GM12878 (cell line): ENCODE data around the gene L3MBTL1.

DNA sequence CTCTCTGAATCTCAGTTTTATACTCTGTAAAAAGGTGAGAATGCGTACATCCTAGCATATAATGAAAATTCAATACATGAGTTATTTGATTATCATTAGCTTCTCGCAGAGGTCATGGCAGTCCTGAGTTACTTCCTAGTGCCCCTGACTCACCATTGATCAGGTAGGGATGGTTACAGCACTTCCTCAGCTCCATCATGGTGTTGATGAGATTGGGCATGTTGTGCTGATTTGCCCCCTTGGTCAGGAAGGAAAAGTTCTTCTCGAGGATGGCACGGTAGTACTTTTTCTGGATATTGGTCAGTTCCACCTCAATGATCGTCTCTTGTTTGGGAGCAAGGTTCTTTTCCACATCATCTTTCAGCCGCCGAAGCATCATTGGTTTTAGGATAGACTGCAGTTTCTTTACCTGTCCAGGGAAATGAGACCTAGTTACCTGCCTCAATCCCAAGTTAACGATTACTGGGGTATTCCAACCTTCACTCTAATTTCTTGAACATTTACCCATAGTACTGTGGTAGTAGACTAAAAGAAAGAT, 117.7 kb upstream of the EMILIN3 start:
- RAMPAGE, long total RNA, result no peak
- RRBS, 2 experiments, result no CpG with 5 or more reads among the region's 8 CpGs
CAGE:
- cytosol, long polyA minus RNA, result no peak
- cytosol, long polyA plus RNA, result no peak
- long polyA plus RNA, result no peak
- nucleolus, long total RNA, result no peak
- nucleus, long polyA plus RNA, result no peak
- nucleus, long total RNA, result no peak

DNA sequence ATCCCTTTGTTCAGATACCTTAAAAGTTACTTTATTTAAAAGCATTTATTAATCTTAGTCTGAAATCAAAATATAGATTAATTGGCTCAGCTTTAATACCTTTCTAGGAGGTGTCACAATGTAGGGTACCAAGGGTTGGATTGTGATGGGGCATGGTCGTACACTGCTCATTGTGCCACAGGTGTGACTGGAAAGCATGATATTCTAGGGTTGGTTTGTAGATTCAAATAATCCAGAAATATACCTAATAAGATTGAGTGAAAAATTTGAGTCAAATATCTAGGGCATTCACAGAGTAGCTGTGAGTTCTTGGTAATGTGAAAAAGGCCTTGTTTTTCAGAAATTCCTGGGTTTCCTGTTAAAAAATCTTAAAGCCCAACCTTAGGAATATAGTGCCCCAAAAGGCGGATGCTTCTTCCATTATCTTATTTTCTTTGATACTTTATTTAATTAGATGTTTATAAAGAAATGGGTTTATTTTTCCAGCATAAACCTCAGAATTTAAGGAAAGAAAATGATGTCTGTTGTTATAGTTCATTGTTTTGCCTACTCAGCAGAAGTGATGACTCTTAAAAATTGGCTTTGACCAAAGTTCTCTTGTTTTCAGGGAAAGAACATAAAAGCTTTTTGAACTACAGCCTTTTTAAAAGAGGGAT, 4.8 kb downstream of the SRSF6 start:
- RAMPAGE, long total RNA, result no peak
- RRBS, 2 experiments, result no CpG with 5 or more reads among the region's 2 CpGs
CAGE:
- cytosol, long polyA minus RNA, result no peak
- cytosol, long polyA plus RNA, result no peak
- long polyA plus RNA, result no peak
- nucleolus, long total RNA, result no peak
- nucleus, long polyA plus RNA, result no peak
- nucleus, long total RNA, result no peak

- RAMPAGE, long total RNA, result no peak
- RRBS, 2 experiments, result 2 to 9% methylated on average over 22 to 30 of the region's 64 CpGs
CAGE:
- cytosol, long polyA minus RNA, result no peak
- cytosol, long polyA plus RNA, result no peak
- long polyA plus RNA, result no peak
- nucleolus, long total RNA, result no peak
- nucleus, long polyA plus RNA, result no peak
- nucleus, long total RNA, result no peak
Observed at GRCh38 chr20:43507543-43508089, at the start of gene L3MBTL1. Gene L3MBTL1 (plus strand): TSS chr20:43507697.

GRCh38 chr20:43584345-43585458, 6.0 kb upstream of the IFT52 start:
- RAMPAGE, long total RNA, result no peak
- RRBS, 2 experiments, result no CpG with 5 or more reads among the region's 10 CpGs
CAGE:
- cytosol, long polyA minus RNA, result no peak
- cytosol, long polyA plus RNA, result no peak
- long polyA plus RNA, result no peak
- nucleolus, long total RNA, result no peak
- nucleus, long polyA plus RNA, result no peak
- nucleus, long total RNA, result no peak

DNA sequence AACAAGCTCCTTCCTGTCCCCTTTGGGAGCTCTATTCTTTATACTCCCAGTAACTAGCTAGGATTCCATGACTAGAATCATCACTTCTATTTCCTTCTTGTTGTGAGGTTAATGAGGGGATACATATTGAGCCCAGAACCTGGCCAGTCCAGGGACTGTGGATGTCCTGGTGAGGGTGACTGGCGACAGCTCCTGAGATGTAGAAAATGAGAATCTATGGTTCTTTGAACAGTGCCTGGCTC, 21.9 kb upstream of the TOX2 start:
- RAMPAGE, long total RNA, result no peak
- RRBS, 2 experiments, result no CpG with 5 or more reads among the region's 1 CpG
CAGE:
- cytosol, long polyA minus RNA, result no peak
- cytosol, long polyA plus RNA, result no peak
- long polyA plus RNA, result no peak
- nucleolus, long total RNA, result no peak
- nucleus, long polyA plus RNA, result no peak
- nucleus, long total RNA, result no peak

DNA sequence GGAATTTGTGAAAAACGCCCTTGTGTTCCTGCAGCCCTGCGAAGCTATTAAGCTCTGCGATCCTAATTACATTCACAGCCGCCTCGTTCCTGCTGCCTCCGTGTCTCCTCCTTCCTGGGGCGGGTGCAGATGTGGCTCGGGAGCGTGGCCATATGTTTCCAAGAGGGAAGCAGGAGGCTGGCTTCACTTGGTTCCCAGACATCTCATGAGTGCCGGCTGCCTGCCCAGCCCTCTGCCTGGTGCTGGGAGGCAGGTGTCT, 124.1 kb downstream of the TOX2 start:
- RAMPAGE, long total RNA, result no peak
- RRBS, 2 experiments, result 44 to 58% methylated on average over 1 of the region's 10 CpGs
CAGE:
- cytosol, long polyA minus RNA, result no peak
- cytosol, long polyA plus RNA, result no peak
- long polyA plus RNA, result no peak
- nucleolus, long total RNA, result no peak
- nucleus, long polyA plus RNA, result no peak
- nucleus, long total RNA, result no peak

DNA sequence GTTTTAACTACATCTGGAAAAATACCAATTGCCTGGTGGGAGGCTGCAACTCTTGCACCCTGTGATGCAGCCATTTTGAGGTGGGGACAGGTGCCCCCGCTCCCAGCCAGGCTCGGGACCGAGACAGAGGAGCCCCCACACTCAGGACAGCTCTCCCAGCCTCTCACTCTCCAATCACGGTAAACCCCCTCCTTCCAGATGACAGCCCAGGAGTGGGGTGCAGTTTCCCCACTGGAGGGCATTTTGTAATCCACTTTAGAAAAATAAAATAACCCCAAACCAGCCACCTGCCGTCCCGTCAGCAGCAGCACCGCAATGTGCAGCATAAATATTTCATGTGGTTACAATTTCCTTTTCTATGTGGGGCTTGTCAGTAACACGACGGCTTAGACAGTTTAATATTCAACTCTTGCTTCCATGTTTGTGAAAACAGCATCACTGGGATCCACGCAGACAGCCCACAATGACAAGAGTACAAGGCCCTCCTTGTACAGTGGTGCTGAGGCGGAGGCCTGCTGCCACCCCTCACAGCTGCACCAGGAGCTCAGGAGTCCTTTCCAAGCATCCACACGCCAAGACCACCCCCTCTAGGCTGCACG, 116.8 kb downstream of the JPH2 start:
- RAMPAGE, long total RNA, result no peak
- RRBS, 2 experiments, result no CpG with 5 or more reads among the region's 13 CpGs
CAGE:
- cytosol, long polyA minus RNA, result no peak
- cytosol, long polyA plus RNA, result no peak
- long polyA plus RNA, result no peak
- nucleolus, long total RNA, result no peak
- nucleus, long polyA plus RNA, result no peak
- nucleus, long total RNA, result no peak

DNA sequence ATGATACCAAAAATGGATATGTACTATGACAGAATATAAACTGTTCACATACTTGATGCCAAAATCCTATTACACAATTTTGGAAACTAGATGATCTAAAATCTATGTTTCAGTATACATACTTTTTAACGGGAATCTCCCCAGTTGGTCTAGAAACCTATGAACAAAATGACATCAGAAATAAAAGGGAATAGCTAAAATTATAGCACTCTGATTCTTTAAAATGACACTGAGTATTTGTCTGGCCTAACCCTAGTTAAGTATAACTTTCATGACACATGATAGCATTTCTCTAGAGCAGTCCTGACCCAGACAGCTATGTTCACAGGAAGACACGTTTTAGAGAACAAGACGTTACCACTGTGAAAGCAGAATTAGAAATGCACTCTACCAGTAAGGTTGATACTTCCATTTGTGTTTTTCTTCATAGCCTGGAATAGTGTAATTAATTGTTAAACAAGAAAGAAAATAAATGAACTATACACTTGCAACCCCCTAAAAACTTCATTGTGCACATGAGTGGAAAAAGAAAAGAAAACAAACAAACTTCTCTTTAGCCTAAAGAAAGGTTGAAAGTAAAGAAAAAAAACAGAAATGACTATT, 3.3 kb downstream of the OSER1 start:
- RAMPAGE, long total RNA, result no peak
- RRBS, 2 experiments, result no CpG with 5 or more reads among the region's 3 CpGs
CAGE:
- cytosol, long polyA minus RNA, result no peak
- cytosol, long polyA plus RNA, result no peak
- long polyA plus RNA, result no peak
- nucleolus, long total RNA, result no peak
- nucleus, long polyA plus RNA, result no peak
- nucleus, long total RNA, result no peak

DNA sequence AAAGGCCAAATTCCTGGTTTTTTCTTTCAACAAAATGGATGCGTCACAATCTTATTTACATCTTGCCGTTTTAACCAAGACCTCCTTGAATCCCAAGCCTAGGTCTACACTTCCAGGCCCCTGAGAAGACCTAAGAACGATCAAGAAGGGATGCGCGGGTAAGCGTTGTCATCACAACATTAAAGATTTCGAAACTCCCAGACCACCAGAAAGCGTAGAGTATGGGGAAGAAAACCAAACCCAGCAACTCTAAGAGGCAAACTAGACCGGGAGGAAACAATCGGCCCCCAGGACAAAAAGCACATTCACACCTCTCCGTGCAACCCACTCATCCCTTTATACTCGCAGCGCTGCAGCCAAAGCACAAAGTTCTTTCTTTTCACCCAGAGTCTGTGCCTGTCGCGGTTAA, 866 bp downstream of the OSER1 start:
- RAMPAGE, long total RNA, result no peak
- RRBS, 2 experiments, result no CpG with 5 or more reads among the region's 15 CpGs
CAGE:
- cytosol, long polyA minus RNA, result no peak
- cytosol, long polyA plus RNA, result no peak
- long polyA plus RNA, result no peak
- nucleolus, long total RNA, result no peak
- nucleus, long polyA plus RNA, result no peak
- nucleus, long total RNA, result no peak

GRCh38 chr20:44211205-44211388, 526 bp upstream of the OSER1 start:
- RAMPAGE, long total RNA, result no peak
- RRBS, 2 experiments, result 3% methylated on average over 4 to 5 of the region's 8 CpGs
CAGE:
- cytosol, long polyA minus RNA, result no peak
- cytosol, long polyA plus RNA, result no peak
- long polyA plus RNA, result no peak
- nucleolus, long total RNA, result no peak
- nucleus, long polyA plus RNA, result no peak
- nucleus, long total RNA, result no peak

DNA sequence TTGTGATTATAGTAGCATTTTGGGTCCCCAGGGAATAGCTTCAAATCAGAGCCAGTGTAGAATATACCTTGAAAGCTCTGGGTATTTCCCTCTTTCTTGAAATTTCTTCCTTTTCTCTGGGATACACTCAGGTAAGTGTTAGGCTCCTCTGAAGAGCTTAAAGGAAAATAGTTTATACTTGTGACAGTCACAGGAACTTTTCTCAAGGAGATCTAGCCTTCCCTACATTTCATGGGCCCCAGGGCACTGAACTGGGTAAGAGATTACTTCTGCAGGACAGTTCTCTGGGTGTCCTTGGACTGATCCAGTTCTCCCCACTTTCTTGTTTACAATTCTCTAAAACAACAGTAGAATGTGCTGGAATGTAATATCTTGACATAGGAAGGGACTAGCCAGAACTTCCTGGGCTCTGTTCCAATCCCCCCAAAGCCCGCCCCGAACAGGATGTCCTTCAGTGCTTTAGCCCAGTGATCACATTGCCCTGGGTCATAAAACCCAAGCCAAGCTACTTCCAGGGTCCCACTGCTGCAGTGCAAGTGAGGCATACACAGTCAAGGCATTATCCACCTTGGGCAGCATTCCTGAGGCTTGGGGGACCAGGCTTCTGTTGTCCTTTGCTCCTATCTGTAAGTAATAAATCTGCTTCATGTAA, 23.8 kb downstream of the FITM2 start:
- RAMPAGE, long total RNA, result no peak
- RRBS, 2 experiments, result no CpG with 5 or more reads among the region's 2 CpGs
CAGE:
- cytosol, long polyA minus RNA, result no peak
- cytosol, long polyA plus RNA, result no peak
- long polyA plus RNA, result no peak
- nucleolus, long total RNA, result no peak
- nucleus, long polyA plus RNA, result no peak
- nucleus, long total RNA, result no peak

DNA sequence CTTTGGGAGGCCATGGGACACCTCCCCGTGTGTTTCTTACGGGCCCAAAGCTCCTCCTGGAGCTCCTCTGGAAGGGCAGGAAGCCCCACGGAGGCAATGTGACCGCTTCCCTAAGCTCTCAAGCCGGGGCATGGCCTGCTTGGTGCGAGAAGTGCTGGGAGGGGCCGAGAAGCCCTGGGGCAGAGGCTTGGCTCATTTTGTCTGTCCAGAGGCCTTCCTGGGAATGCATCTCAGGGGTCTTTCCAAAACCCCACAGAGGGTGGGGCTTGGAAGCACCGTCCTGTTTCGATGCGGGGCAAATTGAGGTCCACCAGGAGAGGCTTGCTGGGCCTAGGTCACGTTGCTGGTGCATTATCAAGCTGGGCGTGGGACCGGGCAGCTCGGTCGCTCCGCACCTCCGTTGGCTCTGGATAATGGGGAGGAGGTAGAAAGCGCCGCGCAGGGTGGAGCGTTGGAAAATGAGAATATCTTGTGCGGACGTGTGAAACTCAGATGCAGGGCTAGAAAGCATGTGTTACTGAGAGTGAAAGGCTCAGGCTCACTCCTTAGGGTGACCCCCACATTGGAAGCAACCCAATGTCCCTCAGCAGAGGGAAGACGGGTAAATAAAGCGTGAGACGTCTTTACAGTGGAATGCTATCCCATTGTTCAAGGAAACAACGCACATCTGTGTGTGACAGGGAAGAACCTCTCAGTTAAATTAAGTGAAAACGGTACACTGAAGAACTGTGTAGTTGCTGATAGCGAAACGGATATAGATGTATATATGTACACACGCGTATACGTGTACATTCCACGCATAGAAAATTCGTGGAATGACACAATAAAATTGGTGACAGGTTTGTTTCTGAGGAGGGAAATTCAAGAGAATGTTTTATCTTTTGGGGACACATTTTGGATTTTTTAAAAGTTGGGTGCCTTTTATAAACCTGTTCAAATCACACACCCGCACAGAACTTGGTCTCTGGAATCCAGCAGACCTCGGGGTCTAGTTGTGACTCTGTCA, 704 bp downstream of the HNF4A start:
- RAMPAGE, long total RNA, result no peak
- RRBS, 2 experiments, result no CpG with 5 or more reads among the region's 37 CpGs
CAGE:
- cytosol, long polyA minus RNA, result no peak
- cytosol, long polyA plus RNA, result no peak
- long polyA plus RNA, result no peak
- nucleolus, long total RNA, result no peak
- nucleus, long polyA plus RNA, result no peak
- nucleus, long total RNA, result no peak

- RAMPAGE, long total RNA, result no peak
- RRBS, 2 experiments, result 50 to 56% methylated on average over 6 to 9 of the region's 30 CpGs
CAGE:
- cytosol, long polyA minus RNA, result no peak
- cytosol, long polyA plus RNA, result no peak
- long polyA plus RNA, result no peak
- nucleolus, long total RNA, result no peak
- nucleus, long polyA plus RNA, result no peak
- nucleus, long total RNA, result no peak
Observed at GRCh38 chr20:44410830-44411797, 55.6 kb downstream of the HNF4A start.

GRCh38 chr20:44421685-44422726, 53.7 kb upstream of the TTPAL start:
- RAMPAGE, long total RNA, result no peak
- RRBS, 2 experiments, result no CpG with 5 or more reads among the region's 6 CpGs
CAGE:
- cytosol, long polyA minus RNA, result no peak
- cytosol, long polyA plus RNA, result no peak
- long polyA plus RNA, result no peak
- nucleolus, long total RNA, result no peak
- nucleus, long polyA plus RNA, result no peak
- nucleus, long total RNA, result no peak

- RAMPAGE, long total RNA, result no peak
- RRBS, 2 experiments, result no CpG with 5 or more reads among the region's 13 CpGs
CAGE:
- cytosol, long polyA minus RNA, result no peak
- cytosol, long polyA plus RNA, result no peak
- long polyA plus RNA, result no peak
- nucleolus, long total RNA, result no peak
- nucleus, long polyA plus RNA, result no peak
- nucleus, long total RNA, result no peak
Observed at GRCh38 chr20:44424180-44424819, 51.4 kb upstream of the TTPAL start.

- RAMPAGE, long total RNA, result no peak
- RRBS, 2 experiments, result no CpG with 5 or more reads among the region's 10 CpGs
CAGE:
- cytosol, long polyA minus RNA, result no peak
- cytosol, long polyA plus RNA, result no peak
- long polyA plus RNA, result no peak
- nucleolus, long total RNA, result no peak
- nucleus, long polyA plus RNA, result no peak
- nucleus, long total RNA, result no peak
Observed at GRCh38 chr20:44429600-44430111, 46.0 kb upstream of the TTPAL start.

DNA sequence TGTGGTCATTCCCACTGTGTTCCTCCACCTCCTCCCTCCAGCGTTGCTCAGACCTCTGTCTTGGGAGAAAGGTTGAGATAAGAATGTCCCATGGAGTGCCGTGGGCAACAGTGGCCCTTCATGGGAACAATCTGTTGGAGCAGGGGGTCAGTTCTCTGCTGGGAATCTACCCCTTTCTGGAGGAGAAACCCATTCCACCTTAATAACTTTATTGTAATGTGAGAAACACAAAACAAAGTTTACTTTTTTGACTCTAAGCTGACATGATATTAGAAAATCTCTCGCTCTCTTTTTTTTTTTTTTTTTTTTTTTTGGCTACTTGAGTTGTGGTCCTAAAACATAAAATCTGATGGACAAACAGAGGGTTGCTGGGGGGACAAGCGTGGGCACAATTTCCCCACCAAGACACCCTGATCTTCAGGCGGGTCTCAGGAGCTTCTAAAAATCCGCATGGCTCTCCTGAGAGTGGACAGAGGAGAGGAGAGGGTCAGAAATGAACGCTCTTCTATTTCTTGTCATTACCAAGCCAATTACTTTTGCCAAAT, 43.5 kb upstream of the TTPAL start:
- RAMPAGE, long total RNA, result no peak
- RRBS, 2 experiments, result no CpG with 5 or more reads among the region's 7 CpGs
CAGE:
- cytosol, long polyA minus RNA, result no peak
- cytosol, long polyA plus RNA, result no peak
- long polyA plus RNA, result no peak
- nucleolus, long total RNA, result no peak
- nucleus, long polyA plus RNA, result no peak
- nucleus, long total RNA, result no peak

- RAMPAGE, long total RNA, result no peak
- RRBS, 2 experiments, result no CpG with 5 or more reads among the region's 8 CpGs
CAGE:
- cytosol, long polyA minus RNA, result no peak
- cytosol, long polyA plus RNA, result no peak
- long polyA plus RNA, result no peak
- nucleolus, long total RNA, result no peak
- nucleus, long polyA plus RNA, result no peak
- nucleus, long total RNA, result no peak
Observed at GRCh38 chr20:44442768-44443195, 32.9 kb upstream of the TTPAL start.

DNA sequence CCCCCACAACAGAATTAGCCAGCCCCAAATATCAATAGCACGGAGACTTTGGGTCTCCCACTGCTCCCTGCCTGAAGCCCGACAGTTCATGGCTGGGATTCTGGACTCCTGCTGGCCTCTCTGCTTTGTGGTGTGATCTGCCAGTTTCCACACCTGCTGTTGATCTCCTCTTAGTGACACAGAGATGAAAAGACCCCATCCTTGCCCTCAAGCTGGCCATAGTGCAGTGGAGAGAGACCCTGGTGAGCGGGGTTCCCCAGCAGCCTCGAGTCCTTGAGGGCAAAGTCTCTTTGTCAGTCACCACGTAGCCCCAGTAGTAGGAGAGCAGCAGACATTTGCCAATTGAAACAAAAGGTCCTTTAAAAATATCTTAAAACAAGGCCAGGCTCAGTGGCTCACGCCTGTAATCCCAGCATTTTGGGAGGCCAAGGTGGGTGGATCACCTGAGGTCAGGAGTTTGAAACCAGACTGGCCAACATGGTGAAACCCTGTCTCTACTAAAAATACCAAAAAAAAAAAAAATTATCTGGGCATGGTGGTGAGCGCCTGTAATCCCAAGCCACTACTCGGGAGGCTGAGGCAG, 24.5 kb upstream of the TTPAL start:
- RAMPAGE, long total RNA, result no peak
- RRBS, 2 experiments, result no CpG with 5 or more reads among the region's 8 CpGs
CAGE:
- cytosol, long polyA minus RNA, result no peak
- cytosol, long polyA plus RNA, result no peak
- long polyA plus RNA, result no peak
- nucleolus, long total RNA, result no peak
- nucleus, long polyA plus RNA, result no peak
- nucleus, long total RNA, result no peak

DNA sequence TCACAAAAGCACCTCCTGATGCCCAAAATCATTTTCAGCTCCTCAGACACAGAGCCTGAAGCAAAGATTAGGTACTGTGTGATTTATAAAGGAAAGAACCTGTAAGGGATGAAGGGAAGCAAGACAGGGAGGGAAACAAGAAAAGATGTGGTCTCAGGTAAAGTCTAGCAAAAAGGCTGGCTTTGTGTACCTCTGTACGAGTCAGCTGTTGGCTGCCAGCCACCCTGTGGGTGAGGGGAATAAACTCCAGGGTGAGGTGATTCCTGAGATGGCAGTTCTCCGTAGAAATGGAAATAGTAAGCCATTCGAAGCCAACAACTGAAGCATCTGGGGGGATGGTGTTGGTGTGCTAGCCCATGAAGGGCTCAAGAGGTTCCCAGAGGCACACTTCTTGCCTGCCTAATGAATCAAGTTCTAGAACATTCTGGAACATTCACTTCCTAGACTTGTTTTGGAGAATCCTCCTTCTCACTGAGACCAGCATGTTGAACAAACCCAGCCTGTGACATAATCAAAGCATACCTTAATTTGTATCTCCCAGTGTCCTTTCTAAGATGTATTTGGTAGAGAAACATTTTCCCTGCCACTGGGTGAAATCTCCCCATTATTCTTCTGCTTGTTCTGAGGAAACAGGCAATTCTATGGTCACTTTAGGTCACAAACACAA, 10.6 kb upstream of the TTPAL start:
- RAMPAGE, long total RNA, result no peak
- RRBS, 2 experiments, result no CpG with 5 or more reads among the region's 3 CpGs
CAGE:
- cytosol, long polyA minus RNA, result no peak
- cytosol, long polyA plus RNA, result no peak
- long polyA plus RNA, result no peak
- nucleolus, long total RNA, result no peak
- nucleus, long polyA plus RNA, result no peak
- nucleus, long total RNA, result no peak